ENCODE measurements around the gene USP53.

- PRO-cap: no peak
These were observed 54.7 kb upstream of the MYOZ2 start for GRCh38 chr4:119080815-119081499.

- PRO-cap: no peak
These were observed 32.3 kb upstream of the MYOZ2 start for GRCh38 chr4:119103072-119103931.

DNA sequence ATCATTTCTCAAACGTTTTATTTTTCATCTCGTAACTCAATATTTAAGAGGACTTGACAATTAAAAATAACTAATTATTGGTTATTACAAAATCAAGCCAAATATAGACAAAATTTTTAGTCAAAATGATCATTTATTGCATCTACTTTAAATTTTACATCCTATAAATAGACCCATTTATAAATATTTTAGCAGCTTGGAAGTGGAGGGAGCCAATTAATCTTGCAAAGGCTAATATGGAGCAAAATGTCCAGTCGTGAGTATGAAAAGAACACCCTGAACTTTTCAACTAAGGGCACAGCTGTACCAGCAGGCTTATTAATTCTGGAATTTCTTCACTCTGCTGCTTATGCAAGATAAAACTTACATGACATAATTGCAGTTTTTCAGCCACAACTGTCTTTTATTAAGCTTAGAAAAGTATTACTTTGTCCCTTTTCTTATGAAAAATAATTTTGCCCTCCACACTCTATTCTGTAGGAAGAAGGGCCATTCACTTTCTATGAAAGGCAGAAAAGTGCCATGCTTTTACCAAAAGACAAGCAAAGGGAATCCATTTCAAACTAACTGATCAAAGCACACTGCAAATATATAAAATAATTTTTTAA lies 22.9 kb upstream of the USP53 start:
- PRO-cap: no peak

GRCh38 chr4:119206136-119206594 lies 6.3 kb upstream of the USP53 start:
- PRO-cap: no peak

DNA sequence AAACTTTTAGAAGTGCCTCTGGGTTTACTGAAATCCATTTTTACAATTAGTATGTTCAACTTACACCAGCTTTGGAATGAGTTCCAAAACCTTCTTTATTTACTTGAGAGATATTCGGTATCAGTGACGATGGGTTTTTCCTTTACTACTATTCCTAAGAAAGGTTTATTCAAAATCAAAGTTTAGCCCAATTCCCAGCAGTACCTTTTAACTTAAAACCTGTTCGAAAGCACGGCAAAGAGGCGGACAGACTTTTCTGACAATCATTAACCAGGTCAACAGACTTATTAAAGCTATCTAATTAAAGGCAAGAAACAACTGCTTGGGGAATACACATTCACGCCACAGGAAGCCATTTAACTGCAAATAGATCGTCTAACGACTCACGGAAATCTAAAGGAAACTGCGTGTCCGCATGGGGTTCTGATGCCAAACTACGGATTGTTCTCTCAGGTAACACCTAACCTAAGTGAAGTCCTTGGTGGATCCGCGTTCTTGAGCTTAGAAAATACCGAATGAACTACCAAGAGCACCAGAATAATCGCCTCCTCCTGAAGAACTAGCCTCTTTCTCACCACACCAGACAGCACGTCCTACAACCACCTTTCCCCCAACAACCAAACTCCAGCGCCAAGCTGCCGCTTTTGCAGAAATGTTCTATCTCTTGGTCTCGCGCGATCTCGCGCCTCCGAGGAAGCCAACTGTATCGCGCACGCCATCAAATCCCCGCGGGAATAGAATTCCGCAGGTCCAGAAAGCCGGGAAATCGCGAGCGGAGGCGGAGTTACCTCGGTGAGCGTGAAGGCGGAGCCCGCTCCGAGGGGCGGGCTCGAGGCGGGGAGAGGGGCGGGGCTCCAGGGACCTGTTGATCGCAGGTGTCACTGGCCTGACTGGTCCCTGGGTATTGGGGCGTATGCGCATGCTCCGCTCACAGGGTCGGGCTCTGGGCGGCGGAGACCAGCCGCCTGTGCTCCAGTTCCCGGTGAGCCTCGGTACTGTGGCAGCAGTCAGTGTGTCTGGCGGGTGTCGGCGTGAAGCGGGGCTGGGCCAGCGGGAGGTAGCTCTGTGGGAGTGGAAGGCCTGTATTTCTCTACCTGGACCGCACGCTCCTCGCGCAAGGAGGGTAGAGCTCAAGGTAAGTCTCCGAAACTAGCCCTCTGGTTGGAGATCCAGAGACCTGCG lies at the start of gene USP53:
USP53 (plus strand) TSS at position 975 of the 1,182 bp plus-strand sequence.
- PRO-cap: bidirectional peak, plus-strand start at position 981 of the sequence, minus-strand start at position 612 of the sequence

DNA sequence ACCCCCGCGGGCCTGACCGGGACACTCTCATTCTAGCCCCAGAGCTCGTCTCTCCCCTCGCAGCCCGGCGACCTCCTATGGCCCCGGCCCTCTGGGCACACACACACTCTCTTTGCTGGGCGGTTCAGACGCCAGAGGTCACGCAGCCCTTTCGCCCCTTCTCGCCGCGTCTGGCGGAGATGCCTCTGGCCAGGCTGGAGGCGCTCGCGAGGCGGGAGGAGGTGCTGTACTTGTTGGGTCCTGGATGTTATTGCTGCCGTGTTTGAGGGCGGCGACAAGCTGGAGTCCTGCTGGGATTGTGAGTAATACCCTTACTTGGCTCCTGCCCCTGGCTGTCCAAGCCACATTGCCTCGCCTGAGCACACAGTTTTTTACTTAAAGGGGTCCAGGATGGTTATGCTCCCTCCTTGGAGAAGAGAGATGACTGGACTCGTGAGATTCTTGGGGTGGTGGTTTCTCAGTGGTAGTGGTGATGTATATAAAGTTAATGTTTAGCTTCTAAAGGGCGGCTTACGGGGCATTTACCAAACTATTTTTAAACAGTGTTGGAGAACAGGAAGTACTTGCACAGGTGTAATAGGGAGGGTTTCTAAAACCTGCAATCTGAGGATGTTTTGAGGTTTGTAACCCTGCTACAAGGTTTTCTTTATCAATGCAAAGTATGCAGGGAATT lies 544 bp downstream of the USP53 start:
- PRO-cap: bidirectional peak, plus-strand start at position 338 of the sequence, minus-strand start at position 166 of the sequence

GRCh38 chr4:119233754-119234108 lies 21.2 kb downstream of the USP53 start:
- PRO-cap: no peak

DNA sequence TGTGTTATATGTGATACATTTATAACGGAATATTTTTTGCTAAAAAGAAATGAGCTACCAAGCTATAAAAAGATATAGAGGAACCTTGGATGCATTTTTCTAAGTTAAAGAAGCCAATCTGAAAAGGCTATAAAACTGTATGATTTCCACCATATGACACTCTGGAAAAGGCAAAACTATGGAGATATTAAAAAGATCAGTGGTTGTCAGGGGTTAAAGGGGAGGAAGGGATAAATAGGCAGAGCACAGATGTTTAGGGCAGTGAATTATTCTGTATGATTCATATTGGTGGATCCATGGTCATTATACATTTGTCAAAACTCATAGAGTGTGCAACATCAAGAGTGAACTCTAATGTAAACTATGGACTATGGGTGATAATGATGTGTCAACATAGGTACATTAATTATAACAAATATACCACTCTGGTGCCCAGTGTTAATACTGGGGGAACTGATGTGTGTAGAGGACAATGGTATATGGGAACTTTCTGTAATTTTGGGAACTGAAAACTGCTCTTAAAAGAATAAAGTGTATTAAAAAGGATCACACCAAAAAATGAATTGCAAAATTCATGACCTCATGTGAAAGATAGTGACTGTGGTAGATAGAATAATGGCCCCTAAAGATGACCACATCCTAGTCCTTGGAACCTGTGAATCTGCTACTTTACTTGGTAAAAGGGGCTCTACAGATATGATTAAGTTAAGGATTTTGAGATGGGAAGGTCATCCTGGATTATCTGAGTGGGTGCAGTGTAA lies 146.6 kb downstream of the PDE5A start:
- PRO-cap: no peak

DNA sequence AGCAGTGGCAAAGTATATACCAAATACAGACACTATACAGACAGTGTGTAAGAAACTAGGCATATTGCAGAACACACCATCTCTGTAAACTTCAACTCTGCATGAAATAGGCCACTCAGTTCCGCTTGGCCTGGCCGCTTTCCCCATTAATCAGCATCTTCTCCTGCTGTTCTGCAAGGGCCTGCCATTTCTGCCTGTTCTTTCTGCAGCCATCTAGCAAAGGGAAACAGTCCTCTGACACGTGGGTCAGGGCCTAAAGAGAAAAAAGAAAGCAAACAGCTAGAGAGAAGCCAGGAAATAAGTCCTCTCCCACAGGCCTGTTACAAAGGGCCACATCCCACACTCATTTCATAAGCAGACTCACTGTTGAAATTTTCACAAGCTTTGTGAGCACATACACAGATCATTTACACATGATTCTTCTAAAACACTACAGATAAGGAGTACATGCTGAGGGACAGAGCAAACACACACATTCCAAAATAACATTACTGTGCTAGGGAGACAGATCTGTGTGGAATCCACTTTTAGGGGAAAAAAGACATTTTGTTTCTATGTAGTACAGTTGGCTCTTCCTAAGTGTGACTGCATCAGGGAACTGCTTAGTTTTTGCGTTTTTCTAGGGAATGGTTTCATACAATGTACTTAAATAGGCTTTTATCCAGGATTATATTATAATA lies 130.0 kb downstream of the PDE5A start:
- PRO-cap: no peak

DNA sequence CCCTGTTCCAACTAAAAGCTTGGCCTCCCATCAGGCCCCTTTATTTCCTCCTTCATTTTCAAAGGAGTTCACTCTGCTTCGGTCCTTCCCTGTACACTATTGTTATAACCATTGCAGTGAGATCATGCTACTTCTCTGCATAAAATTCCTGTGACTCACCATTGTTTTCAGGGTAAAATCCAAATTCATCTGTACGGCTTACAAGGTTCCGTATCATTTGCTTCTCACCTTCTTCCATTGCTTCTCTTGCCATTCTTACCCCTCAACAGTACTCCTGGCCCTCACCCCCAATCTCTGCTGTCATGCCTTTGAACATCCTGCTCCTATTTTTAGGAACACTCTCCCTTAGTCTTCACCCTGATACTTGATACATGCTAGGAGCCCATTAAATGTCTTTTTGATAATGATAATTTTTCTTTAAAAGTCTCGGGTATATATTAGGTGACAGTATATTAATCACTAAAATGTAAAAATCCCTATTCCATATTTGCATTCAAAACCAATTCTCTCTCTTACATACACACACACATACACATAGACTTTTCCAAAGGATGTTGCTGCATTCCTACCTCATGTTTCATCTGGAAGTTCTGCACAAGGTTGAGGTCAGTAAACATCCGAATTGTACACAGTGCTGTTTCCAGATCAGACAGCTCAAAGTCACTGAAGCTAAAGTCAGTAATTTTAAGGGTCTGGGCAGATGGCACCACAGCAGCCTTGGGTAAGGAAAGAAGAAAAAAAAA lies 103.5 kb downstream of the PDE5A start:
- PRO-cap: no peak

GRCh38 chr4:120255962-120256855 lies 189.6 kb upstream of the MAD2L1 start:
- PRO-cap: no peak

DNA sequence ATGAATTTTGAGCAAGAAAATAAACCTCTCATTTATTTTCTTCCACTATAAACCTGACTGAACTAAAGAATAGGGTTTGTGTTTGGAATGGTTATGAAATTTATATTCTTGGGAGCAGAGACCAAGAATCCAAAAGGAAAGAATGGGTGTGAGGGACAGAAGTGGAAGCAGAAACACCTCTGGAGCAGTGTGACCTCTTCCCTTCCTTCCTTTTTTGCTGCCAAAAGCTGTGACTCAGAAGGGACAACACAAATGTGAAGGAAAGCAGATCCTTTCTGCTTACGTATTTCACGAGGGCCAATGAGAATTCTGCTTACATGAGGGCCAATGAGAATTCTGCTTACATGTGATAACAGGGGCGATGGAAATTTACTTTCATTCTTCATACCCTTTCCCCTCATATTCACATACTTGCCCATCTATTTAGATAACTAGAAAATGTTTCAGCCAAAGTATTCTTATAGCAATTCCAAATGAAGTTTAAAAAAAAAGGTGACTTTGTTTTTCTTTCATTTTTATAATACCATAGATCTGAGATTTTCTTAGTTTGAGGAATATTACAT lies 404.6 kb downstream of the PRDM5 start:
- PRO-cap: no peak

- PRO-cap: no peak
These were observed 377.8 kb downstream of the PRDM5 start for GRCh38 chr4:120544576-120545235.

DNA sequence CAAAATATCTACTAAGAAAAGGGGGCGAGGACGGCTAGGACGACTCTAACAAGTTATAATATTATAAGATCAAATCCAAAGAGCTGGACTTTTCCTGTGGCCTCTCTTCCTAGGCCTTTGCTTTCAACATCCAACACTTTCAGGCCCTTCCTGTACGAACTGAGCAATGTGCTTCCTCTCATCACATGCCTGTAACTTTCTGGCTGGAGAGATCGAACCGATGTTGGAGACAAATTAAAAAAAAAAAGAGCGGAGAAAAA lies 966 bp downstream of the PRDM5 start:
- PRO-cap: no peak

DNA sequence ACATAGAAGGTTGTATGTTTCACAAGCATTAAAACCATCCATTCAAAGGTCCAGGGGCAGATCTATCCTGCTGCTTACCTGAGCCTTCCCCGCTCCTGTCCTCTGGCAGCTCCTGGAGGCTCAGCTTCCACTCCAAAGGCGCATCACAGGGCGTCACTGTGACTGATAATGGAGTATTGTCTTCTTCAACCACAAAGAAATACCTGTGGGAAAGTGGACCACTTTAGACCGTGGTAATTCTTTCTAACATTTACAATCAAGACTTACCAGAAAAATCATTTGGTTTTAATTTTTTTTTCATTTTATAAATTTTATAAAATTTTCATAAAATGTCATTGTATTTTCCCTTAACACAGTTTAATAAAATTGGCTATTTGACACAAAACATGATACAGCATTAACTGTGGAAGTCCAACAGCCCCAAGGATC lies 32.5 kb downstream of the NDNF start:
- PRO-cap: no peak

- PRO-cap: no peak
These were observed 24.3 kb downstream of the TNIP3 start for GRCh38 chr4:121139907-121140106.

- PRO-cap: no peak
These were observed 18.2 kb upstream of the TNIP3 start for GRCh38 chr4:121182324-121182790.

GRCh38 chr4:121189745-121190322 lies 25.7 kb upstream of the TNIP3 start:
- PRO-cap: no peak

DNA sequence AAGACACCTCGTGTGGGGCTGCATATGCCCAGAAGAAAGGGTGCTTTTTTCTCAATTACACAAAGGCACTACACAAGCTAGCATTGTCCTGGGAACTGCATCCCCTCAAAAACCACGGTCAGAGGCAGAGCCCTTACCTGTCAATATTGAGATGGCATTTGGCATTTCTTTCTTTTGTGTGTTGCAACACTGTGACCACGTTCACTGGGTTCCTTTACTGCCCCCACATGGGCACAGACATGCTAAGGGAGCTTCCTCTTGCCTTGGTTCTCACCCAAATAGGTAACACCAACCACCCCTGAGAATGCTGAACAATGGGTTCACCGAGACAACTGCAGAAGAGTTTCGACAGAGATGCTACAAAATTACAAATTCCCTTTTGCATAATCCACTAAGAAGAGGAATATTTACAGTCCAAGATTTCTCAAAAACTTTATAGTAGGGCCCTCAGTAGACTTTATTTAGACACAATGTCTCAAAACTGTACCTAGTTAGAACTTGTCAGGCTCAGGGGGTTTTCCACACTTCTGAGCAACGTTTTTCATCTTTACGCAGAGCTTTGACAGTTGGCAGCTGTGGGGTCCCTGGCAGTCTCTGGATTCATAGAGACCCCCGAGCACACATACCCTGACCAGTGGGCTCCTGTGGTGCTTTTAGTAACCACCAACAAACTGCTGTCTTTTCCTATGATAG lies 35.9 kb upstream of the TNIP3 start:
- PRO-cap: no peak

DNA sequence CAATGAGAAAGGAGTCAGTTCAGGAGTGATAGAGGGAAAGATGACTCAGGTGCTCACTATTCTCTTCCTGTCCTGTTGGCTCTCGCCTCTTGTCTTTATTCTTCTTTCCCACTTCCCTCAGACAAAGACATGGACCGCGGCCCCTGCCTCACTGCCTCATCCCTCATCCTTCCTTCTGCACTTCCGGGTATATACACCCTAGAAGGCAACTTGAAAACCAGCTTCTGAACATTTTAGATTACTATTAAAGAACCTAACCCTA lies 49.9 kb upstream of the TNIP3 start:
- PRO-cap: no peak